ENCODE measurements around a stretch of chr5.

DNA sequence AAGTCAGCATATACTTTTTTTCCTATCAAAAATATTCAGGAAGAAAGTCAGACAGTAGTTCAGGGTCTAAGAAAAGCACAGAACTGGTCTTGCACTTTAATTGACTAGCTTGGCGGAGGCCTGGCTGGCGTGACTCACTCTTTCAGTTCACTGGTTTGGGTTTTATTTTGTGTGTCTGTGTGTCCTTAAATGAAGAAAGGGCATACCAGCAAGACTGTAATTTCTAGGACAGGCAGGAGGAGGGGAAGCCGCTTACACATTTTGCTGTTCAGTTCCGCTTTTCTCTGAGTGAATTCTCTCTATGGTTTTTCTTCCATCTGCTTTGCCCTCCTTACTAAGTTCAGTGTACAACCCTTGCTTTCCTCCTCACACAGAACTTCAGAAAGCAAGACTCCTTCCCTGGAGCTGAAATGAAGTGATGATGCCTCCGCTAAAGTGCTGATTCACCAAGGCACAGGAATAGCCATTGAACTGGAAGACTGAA lies 150.8 kb downstream of the MEF2C start:
- RRBS = no CpG with 5 or more reads among the region's 5 CpGs

- RRBS = no CpG with 5 or more reads among the region's 6 CpGs
Measured at GRCh38 chr5:88734239-88734797, 148.7 kb downstream of the MEF2C start.

DNA sequence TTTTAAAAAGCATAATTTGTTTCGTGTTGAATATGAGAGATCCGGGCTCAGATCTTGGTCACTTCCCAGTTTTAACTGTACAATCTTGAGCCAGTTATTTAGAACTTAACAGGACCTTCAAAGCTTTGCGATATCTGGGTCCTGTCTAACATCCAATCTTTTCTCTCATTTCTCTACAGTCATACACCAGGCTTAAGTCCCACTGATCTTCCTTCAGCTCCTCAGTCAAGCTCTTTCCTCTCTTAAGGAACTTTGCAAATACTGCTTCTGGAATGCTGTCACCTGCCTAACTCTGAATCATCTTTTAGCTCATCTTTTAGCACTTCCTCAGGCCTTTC lies 63.7 kb downstream of the MEF2C start:
- RRBS = no CpG with 5 or more reads among the region's 3 CpGs

DNA sequence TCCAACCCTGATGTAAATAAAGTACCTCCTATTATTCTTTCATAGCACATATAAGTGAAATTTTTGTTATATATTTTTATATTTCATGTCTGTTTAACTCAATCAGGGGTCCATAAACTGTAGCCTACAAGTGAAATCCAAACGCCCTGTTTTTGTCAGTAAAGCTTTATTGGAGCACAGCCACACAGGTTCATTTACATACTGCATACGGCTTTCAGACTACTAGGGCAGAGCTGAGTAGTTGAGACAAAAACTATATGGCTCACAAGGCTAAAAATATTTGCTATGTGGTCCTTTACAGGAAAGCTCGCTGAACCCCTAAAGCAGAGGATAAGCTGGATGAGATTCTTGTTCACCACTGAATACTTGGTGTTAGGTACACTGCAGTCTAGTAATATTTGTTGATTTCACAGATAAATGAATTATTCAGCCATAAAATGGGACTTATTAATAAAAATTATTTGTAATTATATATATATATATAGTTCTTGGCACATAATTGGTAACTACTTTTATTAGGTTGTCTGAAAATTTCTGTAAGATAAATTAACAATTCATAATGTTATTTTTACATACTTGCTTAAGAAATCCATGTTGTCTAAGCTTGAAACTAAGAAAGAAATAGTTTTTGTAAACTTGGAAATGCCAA lies 63.3 kb downstream of the MEF2C start:
- RRBS = no CpG with 5 or more reads among the region's 3 CpGs

GRCh38 chr5:88876569-88877520 lies 6.1 kb downstream of the MEF2C start:
- RRBS = no CpG with 5 or more reads among the region's 5 CpGs

DNA sequence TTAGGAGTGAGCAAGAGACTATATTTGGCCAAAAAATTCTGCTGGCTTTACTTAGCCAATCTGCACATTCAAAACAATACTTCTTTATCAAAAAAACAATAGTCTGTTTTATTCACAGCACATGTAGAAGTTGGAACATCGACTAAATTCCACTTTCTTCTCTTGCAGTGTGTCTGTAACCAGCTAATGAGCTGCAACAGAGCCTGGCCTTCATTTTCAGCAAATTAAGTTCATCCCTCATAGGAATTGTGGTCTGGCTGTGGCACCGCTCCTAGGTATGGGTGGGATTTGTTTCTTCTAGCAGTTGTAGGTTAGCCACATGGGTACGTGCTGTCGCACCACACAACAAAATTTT lies 59.8 kb upstream of the MEF2C start:
- RRBS = no CpG with 5 or more reads among the region's 4 CpGs

- RRBS = no CpG with 5 or more reads among the region's 1 CpG
Measured at GRCh38 chr5:90021972-90022433, 387.6 kb downstream of the CETN3 start.

DNA sequence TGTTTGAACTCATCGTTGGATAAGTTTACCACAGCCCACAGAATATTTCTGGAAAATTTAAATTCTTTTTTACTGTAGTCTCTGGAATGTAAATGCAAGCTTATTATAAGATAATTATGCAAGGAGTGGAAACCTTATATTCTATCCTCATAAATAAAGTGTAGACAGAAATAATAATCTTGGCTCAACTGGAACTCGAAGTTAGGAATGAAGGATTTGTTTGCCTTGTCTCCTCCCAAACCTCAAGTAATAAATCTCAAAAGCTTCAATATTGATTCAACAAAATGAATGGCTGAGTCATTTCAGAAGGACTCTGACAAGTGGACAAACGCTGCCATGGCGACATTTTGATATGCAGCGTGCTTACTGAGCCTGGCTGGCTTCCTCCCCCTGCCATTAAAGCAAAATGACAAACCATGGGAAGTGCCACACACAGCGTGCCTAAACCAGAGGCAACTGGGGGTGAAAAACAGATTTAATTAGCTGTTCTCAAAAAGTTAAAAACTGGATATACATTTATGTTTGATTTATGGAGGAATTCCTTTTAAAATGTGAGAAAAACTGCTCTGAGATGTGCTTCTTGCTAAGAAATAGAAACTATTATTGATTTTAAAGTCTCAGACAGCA lies 10.5 kb upstream of the ADGRV1 start:
- RRBS = no CpG with 5 or more reads among the region's 6 CpGs

DNA sequence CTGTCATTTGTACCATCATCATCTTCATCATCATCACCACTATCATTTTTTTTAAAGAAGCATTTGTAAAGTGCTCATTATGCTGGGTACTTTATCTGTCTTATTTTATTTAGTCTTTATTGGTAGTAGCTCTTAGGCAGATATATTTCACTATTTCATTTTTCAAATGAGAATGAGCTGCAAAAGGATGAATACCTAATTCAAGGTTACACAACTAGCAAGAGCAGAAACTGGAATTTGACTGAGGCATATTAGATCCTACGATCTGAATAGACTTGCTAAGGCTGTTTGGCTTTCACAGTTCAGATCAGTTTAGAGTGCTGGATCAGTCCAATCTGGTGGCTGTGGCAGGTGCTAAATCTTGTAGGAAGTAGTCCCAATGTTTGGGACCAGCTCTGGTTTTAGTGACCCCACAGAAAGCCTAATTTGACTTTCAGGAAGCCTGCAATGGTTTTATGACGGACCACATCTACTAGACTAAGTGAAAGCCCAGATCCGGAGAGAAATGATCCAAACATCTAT lies 359.3 kb downstream of the ADGRV1 start:
- RRBS = no CpG with 5 or more reads among the region's 3 CpGs

- RRBS = no CpG with 5 or more reads among the region's 7 CpGs
Measured at GRCh38 chr5:90964997-90965721, 406.6 kb downstream of the ADGRV1 start.

DNA sequence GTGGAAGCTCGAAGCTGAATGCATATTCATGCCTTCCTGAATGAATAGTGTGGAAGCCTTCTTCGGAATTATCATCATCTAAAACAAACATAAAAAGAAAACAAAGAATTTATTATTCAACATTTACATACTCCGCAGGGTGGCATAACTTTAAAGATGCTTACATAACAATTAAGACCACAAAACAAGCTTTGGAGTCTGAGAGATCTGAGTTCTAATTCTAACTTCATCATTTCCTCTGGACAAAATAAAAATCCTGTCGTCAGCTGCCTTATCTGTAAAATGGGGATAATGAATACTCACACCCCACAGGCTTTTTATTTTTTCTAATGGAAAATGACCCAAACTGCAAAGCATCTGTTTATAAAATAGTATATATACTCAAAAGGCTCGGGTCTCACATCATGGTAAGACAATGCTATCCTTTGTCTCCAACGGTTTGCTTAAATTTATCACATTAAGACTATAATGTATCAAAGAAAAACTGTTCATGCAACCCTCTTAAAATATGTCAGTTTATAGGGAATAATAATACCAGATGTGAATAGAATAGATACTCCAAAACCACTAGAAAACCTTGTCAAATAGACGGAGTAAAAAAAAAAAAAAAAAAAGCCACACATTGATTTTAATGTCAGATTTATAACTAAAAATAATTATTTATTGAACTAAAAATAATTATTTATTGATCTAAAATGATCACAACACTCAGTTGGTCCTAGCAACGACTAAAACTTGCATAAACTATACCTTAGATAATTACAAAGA lies 4.2 kb downstream of the ARRDC3 start:
- RRBS = no CpG with 5 or more reads among the region's 8 CpGs

- RRBS = 3% methylated on average over 5 of the region's 32 CpGs
Measured at GRCh38 chr5:91380483-91381047, 2.6 kb downstream of the ARRDC3 start.

- RRBS = 0% methylated on average over 1 of the region's 5 CpGs
Measured at GRCh38 chr5:91383865-91384135, 683 bp upstream of the ARRDC3 start.

DNA sequence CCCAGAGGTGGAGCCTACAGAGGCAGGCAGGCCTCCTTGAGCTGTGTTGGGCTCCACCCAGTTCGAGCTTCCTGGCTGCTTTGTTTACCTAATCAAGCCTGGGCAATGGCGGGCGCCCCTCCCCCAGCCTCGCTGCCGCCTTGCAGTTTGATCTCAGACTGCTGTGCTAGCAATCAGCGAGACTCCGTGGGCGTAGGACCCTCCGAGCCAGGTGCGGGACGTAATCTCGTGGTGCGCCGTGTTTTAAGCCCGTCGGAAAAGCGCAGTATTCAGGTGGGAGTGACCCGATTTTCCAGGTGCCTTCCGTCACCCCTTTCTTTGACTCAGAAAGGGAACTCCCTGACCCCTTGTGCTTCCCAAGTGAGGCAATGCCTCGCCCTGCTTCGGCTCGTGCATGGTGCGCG lies 815.8 kb upstream of the ARRDC3 start:
- RRBS = no CpG with 5 or more reads among the region's 24 CpGs

GRCh38 chr5:92552060-92553102 lies 1030.6 kb upstream of the NR2F1 start:
- RRBS = no CpG with 5 or more reads among the region's 7 CpGs

- RRBS = no CpG with 5 or more reads among the region's 6 CpGs
Measured at GRCh38 chr5:93569841-93570108, 13.2 kb upstream of the NR2F1 start.

GRCh38 chr5:93594753-93595908 lies 12.1 kb downstream of the NR2F1 start:
- RRBS = 8% methylated on average over 8 of the region's 54 CpGs

DNA sequence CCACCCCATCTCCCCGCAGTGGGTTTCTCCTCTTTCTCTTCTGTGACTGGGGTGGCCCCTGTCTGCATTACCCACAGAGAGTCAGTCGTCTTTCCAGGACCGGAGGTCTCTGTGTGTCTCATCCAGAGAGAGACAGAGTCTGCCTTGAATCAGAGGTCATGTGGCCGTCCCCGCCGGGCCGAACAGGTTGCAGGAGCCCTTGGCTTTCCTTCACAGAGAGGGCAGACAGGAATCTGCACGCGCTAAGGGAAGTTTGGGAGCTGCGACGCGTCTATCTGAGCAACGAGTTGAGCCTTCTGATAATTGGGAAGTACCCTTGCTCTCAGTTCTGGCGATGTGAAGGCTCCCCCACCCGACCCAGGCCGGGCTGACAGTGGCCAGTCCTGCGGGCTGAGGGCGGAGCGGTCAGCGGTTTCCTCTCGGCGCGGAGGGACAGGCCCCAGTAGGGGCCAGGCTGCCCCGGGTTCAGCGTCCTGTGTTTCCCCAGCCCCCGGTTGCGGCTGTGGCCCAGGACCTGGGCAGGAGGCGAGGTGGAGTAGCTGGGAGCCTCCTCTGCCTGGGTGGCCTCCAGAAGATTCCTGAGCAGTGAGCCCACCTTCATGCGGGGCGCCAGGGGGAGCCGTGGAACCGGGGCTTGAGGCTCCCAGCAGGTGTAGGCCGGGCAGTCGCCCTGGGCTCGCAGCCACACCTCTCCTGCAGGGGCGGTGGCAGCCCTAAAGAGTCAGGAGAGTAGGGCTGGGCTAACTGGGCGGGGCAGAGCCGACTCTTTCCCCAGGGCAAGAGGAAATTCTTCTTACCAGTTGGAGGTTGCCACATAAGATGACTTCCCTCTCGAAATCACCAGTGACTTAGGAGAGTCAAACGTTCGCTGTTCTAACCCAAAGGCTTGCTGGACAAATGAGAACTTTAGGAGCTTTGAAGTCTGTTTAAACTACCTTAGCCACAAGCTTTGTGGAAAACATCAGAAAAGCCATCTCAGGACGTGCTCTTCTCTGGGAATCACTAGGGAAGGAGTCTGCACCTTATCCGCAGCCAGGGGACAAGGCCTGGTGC lies 13.9 kb downstream of the NR2F1 start:
- RRBS = 23% methylated on average over 8 of the region's 43 CpGs

DNA sequence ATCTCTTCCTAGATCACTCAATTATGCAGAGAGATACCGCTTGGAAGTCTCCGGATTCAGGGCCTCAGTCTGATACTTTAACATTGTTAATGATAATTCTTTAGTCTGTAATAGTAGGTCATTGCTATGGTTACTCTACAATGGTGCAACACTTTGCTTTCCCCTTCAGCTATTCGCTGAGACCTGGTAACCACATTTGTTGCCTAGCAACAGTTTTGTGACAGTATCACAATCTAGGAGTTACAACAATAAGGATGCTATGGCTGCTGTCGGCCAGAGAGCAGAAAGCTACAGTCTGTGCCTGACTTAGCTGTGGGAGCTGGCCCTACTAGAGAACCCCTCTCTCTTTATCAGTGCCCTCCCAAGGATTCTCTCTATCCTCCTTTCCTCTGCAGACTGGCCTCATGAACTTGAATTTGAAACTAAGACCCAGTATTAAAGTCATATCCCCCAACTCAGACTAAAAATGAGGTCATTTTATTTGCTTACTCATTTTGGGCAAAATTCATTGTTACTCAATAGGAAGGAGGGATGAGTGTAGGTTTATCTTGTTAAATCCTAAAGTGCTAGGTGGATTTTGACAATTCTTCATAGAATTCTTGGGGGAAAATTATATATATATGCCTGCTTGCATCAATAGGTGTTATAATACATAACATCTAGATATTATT lies 39.4 kb downstream of the NR2F1 start:
- RRBS = no CpG with 5 or more reads among the region's 4 CpGs

Measured in iris pigment epithelial cell (primary cell).